ENCODE data around the gene IL24.

GRCh38 chr1:206663914-206664527 lies 20.7 kb upstream of the MAPKAPK2 start:
- PRO-cap = no peak

GRCh38 chr1:206665501-206665929 lies 19.2 kb upstream of the MAPKAPK2 start:
- PRO-cap = no peak

GRCh38 chr1:206672084-206672724 lies 12.5 kb upstream of the MAPKAPK2 start:
- PRO-cap = no peak

GRCh38 chr1:206682128-206682471 lies 2.6 kb upstream of the MAPKAPK2 start:
- PRO-cap = no peak

- PRO-cap = no peak
These were observed 12.1 kb downstream of the MAPKAPK2 start for GRCh38 chr1:206696669-206697403.

GRCh38 chr1:206732098-206733152 lies 38.1 kb upstream of the IL19 start:
- PRO-cap = no peak

DNA sequence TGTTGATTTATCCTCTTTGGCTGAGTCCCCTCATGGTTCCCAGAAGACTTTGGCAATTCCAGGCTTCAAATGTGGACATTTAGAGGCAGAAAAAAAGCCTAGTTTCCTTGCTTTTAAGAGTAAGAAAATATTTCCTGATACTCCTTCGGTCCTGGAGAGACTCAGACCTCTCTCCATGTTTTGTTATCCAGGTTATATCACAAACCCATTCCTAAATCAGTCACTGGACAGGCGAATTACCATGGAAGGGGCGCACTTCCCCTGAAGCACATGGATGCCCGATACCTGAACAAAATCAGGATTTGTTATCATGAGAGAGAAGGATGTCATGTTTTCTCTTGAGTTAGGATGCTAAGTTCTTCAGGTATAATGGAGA lies 20.3 kb upstream of the IL19 start:
- PRO-cap = no peak

- PRO-cap = no peak
These were observed 1.2 kb upstream of the IL19 start for GRCh38 chr1:206769319-206769731.

GRCh38 chr1:206897187-206897825 lies at the start of gene IL24:
Gene IL24, plus strand, starts transcription at chr1:206897443.
- PRO-cap = no peak

- PRO-cap = no peak
These were observed 1.2 kb downstream of the IL24 start for GRCh38 chr1:206898370-206898995.

DNA sequence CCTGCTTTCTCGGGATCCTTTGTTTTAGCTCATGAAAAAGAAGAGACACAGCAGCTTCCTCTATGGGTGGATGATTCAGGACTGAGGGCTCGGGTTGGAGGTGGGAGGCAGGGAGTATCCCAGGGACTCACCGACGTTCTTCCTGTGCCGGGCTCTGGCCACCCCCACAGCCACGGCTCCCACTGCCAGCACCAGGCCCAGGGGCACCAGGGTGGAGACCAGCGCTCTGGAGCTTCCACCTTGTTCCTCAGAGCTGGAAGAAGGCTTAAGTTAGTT lies 10.5 kb upstream of the FCMR start:
- PRO-cap = no peak

- PRO-cap = no peak
These were observed 1.5 kb downstream of the PIGR start for GRCh38 chr1:206944601-206945242.

GRCh38 chr1:206952156-206952592 lies 5.9 kb upstream of the PIGR start:
- PRO-cap = no peak

- PRO-cap = no peak
These were observed 6.7 kb upstream of the PIGR start for GRCh38 chr1:206952888-206953435.

- PRO-cap = no peak
These were observed 9.5 kb upstream of the PIGR start for GRCh38 chr1:206955659-206956233.

- PRO-cap = bidirectional peak, plus-strand start at chr1:207003119, minus-strand start at chr1:207002755
These were observed 29.8 kb downstream of the C1orf116 start for GRCh38 chr1:207002526-207003392.

- PRO-cap = bidirectional peak, plus-strand start at chr1:207030248, minus-strand start at chr1:207030088
These were observed 2.7 kb downstream of the C1orf116 start for GRCh38 chr1:207029771-207030400.

- PRO-cap = bidirectional peak, plus-strand start at chr1:207030939, minus-strand start at chr1:207030675
These were observed 1.6 kb downstream of the C1orf116 start for GRCh38 chr1:207030874-207031490.

DNA sequence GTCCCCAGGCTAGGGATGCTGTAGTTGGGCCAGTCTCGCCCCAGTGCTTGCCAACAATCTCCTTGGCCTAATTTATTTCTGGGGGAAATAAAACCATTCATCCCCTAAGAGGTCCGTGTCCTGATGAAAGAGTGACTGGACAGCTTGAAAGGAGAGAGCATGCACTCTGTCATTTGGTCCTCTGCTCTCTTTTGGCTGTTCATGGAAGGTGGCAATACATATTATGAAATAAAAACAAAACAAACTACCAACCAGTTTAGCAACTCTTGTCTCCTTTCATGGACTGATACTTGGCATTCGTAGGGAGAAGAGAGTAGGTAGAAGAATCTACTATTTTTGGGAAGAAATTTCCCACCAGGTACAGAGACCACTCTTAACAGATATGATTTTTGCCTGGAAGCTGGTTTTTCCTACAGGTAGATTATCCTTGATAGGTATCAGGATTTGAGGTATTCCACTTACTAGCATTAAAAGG lies 739 bp upstream of the C1orf116 start:
- PRO-cap = no peak

GRCh38 chr1:207034970-207035352 lies 2.4 kb upstream of the C1orf116 start:
- PRO-cap = no peak

All from sternocleidomastoid (tissue), 1 donor.